Right common carotid artery plus branches (tissue), 1 donor: Measurements from ENCODE around the genes ZFP28, ZNF549, ZNF329, ZNF584, SLC27A5 and ZBTB45.

DNA sequence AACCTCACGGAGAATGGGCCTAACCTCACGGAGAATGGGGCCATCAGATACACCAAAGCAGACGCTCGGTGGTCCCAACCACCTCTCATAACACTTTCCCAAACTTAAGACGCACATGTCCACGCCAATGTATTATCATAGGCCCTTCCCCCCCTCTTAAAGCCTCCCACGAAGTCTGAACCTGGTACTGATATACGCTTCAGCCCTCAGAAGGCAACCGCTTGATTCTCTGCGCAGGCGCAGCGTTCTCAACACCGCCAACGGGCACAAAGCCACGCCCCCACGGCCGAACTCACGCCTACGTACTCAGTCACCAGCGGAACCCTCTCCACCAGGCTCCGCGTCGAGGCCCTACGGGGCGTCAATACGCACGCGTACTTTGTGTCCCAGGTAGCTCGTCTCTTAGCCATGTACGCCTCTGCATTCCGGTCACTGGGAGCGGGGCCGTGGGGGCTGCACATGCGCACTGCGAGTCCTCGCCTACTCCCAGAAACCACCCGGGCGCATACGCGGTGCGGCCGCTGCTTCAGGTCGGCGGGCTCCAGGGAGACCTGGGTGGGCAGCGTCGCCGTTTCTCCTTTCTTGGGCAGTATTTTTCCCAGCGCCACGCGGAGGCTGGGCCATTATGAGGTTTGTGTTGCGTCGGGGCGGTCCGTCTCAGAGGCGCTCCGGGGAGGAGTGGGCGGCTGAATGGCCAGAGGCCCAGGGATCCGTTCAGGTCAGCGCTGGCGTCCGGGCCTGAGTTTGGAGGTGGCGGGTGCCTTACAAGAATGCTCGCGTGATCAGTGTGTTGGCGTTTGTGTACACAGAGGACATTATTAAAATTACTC is 25.3 kb downstream of the ZNF582 start:
- PRO-cap: bidirectional peak, plus-strand start at position 506 of the sequence, minus-strand start at position 223 of the sequence

DNA sequence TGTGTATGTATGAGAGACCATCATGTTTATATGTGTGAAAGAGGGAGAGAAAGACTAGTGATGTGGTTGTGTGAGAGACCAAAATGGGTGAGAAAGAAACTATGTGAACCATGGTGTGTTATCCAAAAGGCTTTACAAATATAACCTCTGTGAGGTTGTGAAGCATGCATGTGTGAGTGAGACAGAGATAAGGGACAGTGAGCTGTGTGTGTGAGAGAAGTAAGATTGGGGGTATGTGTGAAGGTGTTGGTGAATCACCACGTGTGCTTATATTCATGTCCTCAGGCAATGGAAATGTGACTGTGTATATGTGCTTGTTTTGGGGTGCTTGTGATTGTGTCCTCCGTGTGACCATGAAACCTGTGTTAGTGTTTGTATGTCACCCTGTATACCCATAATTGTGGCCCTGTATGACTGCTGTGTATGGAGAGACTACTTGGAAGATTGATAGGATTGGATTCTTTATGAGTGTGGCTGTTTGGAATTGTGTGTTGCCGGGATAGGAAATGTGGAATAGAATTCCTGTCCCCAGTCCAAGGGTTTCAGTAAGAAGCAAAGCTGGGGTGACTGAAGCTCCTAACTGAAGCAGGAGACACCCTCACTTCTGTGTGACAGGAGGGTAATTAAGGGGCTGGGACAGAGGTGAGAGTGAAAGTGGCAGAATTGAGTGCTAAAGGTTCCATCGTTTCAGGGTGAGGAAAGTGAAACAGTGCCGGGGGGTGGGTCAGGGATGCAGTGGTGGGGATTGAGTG is 2.8 kb downstream of the ZNF471 start:
- PRO-cap: no peak

GRCh38 chr19:56538151-56539469 is at the start of gene ZFP28:
Gene ZFP28 (plus strand): TSS chr19:56538948.
- PRO-cap: bidirectional peak, plus-strand start at chr19:56538508, minus-strand start at chr19:56538431; bidirectional peak, plus-strand start at chr19:56538963, minus-strand start at chr19:56538672; unidirectional peak, plus-strand start at chr19:56539147

DNA sequence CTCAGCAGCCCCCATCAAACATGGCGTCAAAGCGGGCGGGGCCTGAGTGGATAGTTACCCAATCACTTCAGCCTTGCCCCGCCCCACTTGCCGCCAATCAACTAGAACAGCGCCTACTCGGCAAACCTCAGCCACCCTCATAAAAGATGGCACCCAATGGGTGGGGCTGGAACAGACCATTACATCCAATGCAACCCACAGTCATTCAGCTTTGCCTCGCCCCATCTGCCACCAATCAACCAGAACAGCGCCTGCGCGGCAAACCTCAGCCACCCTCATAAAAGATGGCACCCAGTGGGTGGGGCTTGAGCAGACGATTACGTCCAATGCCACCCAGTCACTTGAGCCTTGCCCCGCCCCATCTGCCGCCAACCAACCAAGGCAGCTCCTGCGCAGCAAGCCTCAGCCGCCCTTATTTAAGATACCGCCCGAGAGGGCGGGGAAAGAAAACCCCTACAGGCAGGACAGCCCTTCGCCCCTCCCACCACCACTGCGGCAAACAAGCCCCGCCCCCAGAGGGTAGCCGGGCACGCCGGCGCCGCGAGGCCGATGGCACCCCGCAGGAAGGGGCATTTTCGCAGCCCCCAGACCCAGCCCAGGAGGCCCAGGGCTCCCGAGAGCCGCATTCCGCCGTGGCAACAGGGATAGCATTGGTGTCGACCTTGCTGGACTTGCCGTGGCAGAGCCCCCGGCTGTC is 853 bp downstream of the PEG3 start:
- PRO-cap: bidirectional peak, plus-strand start at position 515 of the sequence, minus-strand start at position 279 of the sequence

GRCh38 chr19:56942698-56943266 is 102.3 kb upstream of the PEG3 start:
- PRO-cap: no peak

DNA sequence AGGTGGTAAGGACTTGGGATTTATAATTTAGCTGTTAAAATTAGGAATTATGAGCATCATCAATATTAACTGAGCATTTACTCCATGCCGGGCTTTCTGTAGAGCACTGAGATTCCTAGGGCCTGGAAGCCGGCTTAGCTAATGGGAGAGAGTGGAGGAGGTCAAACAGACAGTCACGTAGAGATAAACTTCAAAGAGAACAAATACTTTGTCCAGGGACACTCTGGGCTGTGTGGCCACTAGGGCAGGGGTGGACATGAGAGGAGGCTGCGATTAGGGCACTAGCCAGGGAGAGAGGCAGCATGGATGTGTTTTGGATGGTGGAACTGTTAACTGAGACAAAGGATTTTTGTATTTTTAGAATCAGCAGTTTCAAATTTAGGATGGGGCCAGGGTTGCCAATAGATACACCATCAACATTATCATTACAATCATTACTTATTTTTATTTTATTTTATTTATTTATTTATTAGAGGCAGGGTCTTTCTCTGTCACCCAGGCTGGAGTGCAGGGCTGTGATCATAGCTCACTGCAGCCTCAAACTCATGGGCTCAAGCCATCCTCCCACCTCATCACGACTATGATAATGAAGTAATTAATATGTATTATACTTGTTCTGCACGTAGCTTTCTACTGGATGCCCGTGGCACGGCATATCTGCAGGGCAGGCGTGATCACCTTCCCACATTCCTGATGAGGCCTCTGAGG is 134.5 kb upstream of the PEG3 start:
- PRO-cap: no peak

DNA sequence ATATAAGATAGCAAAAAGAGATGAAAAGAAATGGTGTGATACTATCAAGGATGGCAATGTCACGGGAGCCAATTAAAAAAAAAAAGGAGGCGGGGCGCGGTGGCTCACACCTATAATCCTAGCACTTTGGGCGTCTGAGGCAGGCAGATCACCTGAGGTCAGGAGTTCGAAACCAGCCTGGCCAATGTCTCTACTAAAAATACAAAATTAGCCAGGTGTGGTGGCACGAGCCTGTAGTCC is 3.0 kb upstream of the ZNF749 start:
- PRO-cap: no peak

- PRO-cap: bidirectional peak, plus-strand start at chr19:57527356, minus-strand start at chr19:57527217; unidirectional peak, plus-strand start at chr19:57527574
These were observed at the start of gene ZNF549 for GRCh38 chr19:57526893-57528247. Gene ZNF549 (plus strand): TSS chr19:57527356.

- PRO-cap: no peak
These were observed 10.9 kb downstream of the ZNF549 start for GRCh38 chr19:57537978-57538448.

GRCh38 chr19:57795341-57796441 is 19.0 kb downstream of the ZNF552 start:
- PRO-cap: no peak

DNA sequence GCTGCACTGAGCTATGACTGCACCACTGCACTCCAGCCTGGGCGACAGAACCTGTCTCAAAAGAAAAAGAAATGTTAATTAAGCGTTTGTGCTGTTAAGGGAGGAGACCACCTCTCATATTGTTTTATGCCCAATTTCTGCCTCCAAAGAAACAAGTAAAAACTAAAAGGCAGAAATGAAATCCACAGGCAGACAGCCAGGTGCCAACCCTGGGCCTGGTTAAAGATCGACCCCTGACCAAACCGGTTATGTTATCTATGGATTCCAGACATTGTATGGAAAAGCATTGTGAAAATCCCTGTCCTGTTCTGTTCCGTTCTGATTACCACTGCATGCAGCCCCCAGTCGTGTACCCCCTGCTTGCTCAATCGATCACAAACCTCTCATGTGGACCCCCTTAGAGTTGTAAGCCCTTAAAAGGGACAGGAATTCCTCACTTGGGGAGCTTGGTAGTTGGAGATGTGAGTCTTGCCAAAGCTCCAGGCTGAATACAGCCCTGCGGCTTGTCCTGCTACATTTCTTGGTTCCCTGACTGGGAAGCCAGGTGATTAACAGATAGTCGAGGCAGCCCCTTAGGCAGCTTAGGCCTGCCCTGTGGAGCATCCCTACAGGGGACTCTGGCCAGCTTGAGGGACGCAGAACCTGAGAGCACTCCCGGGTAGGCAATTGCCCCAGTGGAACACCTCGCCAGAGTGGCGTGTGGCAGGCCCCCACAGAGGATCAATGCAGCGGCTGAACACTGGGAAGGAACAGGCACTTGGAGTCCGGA is 679 bp upstream of the ZNF552 start:
- PRO-cap: no peak

GRCh38 chr19:58003908-58004455 is 1.4 kb upstream of the ZNF606 start:
- PRO-cap: no peak

- PRO-cap: bidirectional peak, plus-strand start at chr19:58150885, minus-strand start at chr19:58150787
These were observed at the start of gene ZNF329 for GRCh38 chr19:58149981-58151030. Gene ZNF329 (minus strand): TSS chr19:58150789.

DNA sequence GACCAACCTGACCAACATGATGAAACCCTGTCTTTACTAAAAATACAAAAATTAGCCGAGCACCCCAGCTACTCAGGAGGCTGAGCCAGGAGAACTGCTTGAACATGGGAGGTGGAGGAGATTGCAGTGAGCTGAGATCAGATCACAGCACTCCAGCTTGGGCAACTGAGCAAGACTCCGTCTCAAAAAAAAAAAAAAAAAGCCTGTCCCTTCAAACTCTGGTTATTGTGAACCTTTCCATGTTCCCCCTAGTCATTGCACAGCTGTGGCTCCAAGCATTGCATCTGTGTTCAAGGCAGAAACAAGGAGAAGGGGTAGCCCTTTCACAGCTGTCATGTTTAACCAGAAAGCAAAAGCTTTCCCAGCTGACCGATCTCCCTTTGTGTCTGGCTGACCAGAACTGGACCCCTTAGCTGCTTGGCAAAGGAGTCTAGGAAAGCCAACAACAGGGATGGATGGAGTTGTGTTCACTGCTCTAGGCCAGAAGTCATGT is 3.5 kb downstream of the ZNF274 start:
- PRO-cap: no peak

DNA sequence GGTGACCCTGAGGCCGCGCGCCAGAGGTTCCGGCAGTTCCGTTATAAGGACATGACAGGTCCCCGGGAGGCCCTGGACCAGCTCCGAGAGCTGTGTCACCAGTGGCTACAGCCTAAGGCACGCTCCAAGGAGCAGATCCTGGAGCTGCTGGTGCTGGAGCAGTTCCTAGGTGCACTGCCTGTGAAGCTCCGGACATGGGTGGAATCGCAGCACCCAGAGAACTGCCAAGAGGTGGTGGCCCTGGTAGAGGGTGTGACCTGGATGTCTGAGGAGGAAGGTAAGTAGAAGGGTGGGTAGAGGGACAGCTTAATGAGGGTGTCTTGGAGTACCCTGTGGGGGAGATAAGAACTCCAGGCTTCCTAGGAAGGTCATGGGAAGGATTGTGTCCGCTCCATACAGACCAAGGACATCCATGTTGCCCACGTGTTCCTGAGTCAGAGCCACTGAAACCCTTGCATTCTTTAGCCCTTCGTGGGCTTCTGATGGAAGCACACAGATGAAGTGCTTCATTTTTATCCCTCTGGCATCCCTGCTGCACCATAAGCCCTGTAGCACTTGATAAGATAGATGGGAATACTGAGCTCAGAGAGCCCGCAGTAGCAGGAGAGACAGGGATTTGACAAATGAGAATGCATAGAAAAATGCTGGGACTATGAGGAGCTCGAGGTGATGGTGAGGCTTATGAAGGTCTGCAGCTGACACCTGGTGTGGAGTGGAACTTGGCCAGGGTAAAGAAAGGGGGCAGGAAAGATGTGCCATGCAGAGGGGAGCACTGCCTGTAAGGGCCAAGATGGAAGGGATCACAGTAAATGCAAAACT is 21.6 kb upstream of the ZNF544 start:
- PRO-cap: no peak

DNA sequence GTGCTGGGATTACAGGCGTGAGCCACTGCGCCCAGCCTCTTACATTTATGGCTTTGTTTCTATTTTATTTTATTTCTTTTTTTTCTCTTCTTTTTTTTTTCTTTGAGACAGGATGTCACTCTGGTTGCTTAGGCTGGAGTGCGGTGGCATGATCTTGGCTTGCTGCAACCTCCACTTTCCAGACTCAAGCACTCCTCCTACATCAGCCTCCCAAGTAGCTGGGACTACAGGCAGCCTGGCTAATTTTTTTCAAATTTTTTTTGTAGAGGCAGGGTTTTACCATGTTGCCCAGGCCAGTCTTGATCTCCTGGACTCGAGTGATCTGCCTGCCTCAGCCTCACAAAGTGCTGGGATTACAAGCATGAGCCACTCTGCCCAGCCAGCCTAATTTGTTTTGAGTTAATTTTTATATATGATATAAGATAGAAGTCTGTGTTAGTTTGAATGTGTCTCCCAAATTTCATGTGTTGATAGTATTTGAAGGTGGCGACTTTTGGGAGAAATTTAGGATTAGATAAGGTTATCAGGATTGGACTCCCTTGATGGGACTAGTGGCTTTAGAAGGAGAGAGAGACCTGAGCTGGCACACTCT is 4.2 kb downstream of the ZNF8 start:
- PRO-cap: no peak

DNA sequence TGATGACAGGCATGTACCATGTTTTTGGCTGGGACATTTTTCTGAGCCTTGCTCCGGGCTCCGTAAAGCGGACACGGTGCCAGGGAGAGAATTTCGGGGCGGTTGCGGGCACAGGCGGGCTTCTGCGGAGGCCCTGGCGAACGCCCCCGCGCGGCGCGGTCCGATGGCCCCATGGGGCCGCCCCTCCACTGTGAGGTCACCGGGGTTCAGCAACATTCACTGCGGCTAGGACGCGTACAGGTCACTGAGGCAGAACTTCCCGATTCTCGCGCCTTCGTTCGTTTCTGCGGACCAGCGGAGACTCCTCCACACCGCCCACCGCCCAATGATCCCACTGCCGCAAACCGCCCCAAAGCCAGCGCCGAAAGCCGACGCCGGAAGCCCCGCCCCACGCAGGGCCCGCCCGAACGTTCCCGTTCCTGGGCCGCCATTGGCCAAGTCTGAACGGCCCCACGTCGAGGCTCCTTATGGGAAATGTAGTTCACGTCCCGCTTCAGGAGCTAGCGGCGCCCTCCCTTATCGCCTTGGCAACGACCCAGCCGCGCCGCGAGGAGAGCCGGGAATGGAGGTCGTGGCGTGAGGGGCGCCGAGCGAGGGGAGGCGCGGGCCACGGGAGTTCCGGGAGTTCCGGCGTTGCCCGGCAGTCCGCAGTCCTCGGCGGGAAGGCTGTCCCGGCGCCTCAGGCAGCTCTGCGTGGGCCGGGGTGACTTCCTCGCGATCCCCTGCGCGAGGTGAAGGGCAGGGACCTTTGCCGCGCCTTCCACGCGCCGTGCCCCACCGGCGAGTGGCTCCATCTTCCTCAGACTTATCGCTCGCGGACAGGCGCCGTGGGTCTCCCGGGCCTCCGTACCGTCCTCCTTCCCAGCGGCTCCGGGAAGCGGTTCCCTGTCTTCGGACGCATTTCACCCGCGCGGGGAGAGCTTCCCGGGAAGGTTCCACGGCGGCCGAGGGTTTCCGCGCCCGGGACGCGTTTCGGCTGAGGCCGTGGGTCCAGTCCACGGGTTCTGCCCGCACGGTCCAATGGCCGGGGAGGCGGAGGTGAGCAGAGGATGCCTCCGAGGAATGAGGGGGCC is at the start of gene ZNF584:
Gene ZNF584 (plus strand): TSS at position 522 of the 1,073 bp plus-strand sequence.
- PRO-cap: bidirectional peak, plus-strand start at position 650 of the sequence, minus-strand start at position 327 of the sequence

DNA sequence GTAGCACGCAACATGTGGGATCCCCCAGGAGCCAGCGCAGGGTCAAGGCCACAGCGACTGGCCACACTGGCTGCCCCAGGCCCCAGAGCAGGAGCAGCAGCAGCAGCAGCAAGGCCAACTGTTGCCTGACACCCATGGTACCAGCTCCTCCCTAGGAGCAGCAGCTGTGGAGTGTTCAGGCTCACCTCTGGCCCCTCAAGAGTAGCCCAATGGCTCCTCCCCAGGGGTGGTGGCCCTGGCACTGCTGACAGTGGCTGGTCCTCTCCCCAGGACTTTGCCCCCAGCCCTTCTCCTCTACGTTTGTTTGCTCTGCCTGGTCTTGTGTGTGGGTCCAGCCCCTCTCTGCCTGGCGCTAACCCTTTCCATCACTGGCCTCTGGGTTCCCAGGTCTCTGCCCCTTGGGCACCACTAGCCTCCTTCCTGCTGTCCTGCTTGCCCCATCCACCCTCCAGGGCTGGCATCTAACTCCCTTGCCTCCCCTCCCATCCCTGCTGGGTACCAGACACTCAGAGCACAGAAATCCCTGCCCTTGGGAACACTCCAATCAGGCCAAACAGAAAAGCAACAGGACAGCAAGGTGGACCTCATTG is at the start of gene SLC27A5:
Gene SLC27A5 (minus strand): TSS at position 173 of the 590 bp plus-strand sequence.
- PRO-cap: no peak

- PRO-cap: bidirectional peak, plus-strand start at chr19:58514200, minus-strand start at chr19:58514055
These were observed 2.0 kb upstream of the SLC27A5 start for GRCh38 chr19:58513548-58514448.

DNA sequence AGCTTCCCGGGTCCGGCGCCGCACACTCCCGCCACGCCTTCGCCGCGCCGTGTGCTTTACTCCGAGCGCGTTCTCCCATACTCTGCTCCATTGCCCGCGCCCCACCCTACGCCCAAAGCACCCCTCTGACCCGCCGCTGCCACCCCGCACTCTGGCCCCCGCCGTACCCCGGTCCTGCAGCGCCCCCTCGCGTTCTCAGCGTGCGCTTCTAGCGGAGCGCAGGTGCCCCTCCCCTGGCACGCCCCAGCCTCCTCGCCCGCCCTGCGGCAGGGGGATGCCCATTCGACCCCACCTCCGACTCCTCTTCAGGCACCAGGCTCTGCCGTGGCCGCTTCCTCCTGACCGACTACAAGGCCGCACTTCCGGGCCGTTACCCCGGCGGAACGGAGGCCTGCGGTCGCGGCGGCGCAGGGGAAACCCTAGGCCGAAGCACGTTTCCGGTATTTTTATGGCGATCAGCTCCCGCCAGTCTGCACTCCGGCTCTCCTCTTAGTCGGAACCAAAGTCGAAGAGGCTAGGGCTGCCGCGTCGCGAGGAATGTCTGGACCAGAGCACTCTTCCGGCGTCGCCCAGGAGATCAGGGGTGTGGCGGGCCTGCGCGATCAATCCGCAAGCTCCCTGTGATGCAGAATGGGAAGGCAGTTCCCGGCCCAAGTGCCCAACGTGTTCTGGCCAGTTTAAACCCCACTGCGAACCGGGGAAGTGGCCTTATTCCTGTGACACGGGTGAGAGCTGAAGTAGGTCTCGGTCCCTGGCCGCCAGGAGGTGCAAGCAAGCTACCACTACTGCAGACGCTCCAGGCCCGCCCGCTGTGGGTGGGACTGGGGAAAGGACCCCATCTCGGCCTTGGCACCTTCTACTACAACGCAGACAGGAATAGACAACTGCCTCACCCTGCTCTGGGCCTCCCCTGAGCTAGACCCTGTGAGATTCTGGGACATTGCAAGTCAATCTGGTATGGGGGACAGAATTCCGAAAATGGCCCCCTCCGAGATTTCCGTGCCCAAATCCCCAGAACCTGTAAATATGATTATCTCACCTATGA is at the start of gene ZBTB45:
Gene ZBTB45 (minus strand): TSS at position 361 of the 1,045 bp plus-strand sequence.
- PRO-cap: bidirectional peak, plus-strand start at position 572 of the sequence, minus-strand start at position 372 of the sequence